Measurements from ENCODE around the genes KLKB1 and MTNR1A.

- RRBS, result no CpG with 5 or more reads among the region's 8 CpGs
CAGE:
- cytosol, long polyA plus RNA, result no peak
- long polyA plus RNA, result no peak
- nucleus, long polyA plus RNA, result no peak
These were observed 8.2 kb upstream of the CCDC110 start for GRCh38 chr4:185479743-185480169.

DNA sequence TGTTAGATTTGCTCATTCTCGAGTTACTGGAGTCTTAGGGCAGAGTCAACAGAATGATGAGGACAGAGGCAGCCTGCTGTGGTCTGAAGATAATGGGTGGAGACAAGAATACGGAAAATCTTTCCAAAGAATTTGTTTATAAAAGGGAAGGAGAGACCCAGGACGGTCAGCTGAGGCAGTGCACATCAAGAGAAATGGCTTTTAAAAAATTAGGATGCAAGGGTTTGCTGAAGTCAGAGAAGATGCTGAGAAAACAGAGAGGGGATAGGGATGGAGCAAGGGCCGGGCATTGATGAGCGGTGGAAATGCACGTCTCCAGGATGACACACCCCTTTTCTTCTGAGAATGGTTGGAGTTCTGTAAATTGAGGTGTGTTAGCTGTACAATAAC, 4.4 kb upstream of the PDLIM3 start:
- RRBS, result no CpG with 5 or more reads among the region's 6 CpGs
CAGE:
- cytosol, long polyA plus RNA, result no peak
- long polyA plus RNA, result no peak
- nucleus, long polyA plus RNA, result no peak

DNA sequence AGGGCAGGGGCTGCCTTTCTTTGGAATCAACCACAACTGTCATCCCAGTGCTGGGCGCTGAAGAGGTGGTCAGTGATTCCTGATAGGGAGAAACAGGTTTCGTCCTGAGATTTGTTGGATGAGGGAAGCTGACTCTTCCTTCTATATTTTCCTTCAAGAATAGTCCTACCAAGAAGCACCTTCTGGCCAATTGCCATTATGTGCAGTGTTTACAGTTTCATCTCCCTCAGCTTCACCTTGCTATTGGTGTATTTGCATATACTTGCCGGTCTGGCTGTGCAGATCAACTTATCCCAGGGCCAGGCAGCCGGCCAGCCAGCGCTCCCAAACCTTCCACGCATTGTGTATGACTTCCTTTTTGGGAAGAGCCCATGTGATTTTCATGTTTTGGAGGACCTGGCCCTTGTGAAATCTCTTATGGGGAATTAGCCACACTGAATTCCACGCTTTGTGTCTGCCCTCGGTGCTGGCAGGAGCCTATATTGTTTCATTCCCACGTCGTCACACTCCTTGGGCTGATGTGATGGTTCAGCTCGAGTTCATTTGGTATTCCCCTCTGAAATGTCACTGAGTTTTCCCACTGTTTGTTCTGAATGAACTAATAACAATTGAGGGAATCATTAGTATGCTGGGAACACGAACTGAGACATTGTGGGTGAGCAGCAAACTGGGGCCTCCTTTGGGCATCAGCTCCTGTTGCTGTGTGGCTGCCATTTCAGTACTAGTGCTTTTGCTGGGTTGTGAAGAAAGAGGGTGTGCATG, 5.9 kb upstream of the PDLIM3 start:
- RRBS, result no CpG with 5 or more reads among the region's 12 CpGs
CAGE:
- cytosol, long polyA plus RNA, result no peak
- long polyA plus RNA, result no peak
- nucleus, long polyA plus RNA, result no peak

DNA sequence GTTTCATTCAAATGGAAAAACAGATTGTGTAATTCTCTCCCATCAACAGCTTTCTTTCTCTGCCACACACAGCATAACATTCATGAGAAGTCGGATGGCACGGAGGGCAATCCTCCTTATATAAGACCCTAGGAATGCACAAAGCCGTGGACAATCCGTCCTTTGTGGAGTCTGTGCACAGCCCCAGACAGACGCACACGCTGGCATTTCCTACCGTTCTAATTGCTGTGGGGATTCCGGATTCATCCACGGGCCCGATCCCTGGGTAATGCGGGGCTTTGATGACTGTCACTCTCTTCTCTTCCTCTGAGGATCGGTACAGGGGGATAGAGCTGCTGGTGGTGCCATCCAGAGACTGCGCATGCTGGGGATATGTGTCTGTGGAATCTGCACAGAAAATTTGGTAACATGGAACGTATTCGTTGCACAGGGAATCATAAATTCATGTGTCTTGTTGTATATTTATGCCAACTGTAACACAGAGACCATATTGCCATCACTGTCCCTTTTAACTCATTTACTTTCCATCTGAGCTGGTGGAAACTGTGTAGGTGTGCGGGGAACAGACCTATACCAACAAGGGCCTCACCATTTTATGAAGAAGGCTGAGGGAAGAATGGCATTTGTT, 122.0 kb upstream of the PDLIM3 start:
- RRBS, result no CpG with 5 or more reads among the region's 16 CpGs
CAGE:
- cytosol, long polyA plus RNA, result no peak
- long polyA plus RNA, result no peak
- nucleus, long polyA plus RNA, result no peak

- RRBS, result no CpG with 5 or more reads among the region's 15 CpGs
CAGE:
- cytosol, long polyA plus RNA, result no peak
- long polyA plus RNA, result no peak
- nucleus, long polyA plus RNA, result no peak
These were observed 136.6 kb downstream of the SORBS2 start for GRCh38 chr4:185675119-185675973.

GRCh38 chr4:185693080-185693424, 118.9 kb downstream of the SORBS2 start:
- RRBS, result no CpG with 5 or more reads among the region's 7 CpGs
CAGE:
- cytosol, long polyA plus RNA, result no peak
- long polyA plus RNA, result no peak
- nucleus, long polyA plus RNA, result no peak

- RRBS, result no CpG with 5 or more reads among the region's 9 CpGs
CAGE:
- cytosol, long polyA plus RNA, result no peak
- long polyA plus RNA, result no peak
- nucleus, long polyA plus RNA, result no peak
These were observed 90.8 kb downstream of the SORBS2 start for GRCh38 chr4:185721198-185721666.

DNA sequence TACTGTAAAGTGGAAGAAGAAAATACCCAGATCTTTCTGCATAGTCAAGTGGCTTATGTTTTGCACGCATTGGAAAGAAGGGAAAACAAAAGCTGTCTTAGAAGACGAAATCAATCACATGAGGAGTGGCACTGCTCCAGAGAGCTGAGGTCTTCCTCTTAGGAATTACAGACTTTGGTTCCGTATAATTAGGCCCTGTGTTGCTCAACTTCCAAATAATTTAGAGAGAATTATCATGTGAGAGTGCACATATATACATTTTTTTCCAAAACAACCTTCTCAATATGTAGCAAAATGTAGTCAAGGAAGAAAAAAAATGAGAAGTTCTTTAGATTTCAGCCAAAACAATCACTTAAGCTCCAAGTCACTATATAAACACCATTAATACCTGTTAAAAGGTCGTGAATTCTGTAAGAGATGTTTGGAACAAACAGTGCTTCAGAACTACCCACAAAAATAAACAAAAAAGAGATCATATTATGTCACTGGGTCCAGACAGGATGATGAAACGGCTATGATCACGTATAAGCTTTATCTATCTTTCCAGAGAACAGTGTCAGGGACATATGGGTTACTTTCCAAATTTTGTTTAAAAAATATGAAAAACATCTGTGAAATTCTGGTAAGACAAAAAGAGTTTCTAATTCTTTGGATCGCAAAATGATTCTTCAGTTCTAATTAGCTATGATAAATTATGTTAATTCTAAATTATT, 90.2 kb downstream of the SORBS2 start:
- RRBS, result no CpG with 5 or more reads among the region's 7 CpGs
CAGE:
- cytosol, long polyA plus RNA, result no peak
- long polyA plus RNA, result no peak
- nucleus, long polyA plus RNA, result no peak

GRCh38 chr4:185724454-185725326, 87.3 kb downstream of the SORBS2 start:
- RRBS, result no CpG with 5 or more reads among the region's 10 CpGs
CAGE:
- cytosol, long polyA plus RNA, result no peak
- long polyA plus RNA, result no peak
- nucleus, long polyA plus RNA, result no peak

DNA sequence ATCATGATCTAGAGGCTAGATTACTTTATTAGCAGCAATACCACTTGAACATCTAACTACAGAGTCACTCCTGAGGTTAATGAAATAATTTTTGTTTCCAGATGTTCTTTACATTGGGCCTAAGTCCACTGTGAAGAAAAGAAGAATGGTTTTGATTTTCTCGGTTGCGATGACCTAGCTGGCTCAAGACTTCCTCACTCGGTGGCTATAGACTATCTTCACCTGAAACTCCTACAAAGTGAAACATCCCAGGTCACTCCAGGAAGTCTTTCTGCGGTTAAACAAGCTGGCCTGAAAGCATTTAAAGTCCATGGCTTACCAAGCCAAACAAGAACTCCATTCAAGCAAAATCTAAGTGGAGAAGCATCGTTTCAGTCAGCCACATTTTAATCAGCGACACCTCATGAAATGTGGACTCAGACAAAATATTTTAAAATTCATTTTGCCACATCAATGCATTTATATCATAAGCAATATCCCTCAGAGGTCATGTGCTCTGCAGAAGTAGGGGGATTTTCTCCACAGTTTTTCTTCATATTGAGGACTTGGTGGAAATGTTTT, 13.8 kb upstream of the SORBS2 start:
- RRBS, result no CpG with 5 or more reads among the region's 6 CpGs
CAGE:
- cytosol, long polyA plus RNA, result no peak
- long polyA plus RNA, result no peak
- nucleus, long polyA plus RNA, result no peak

- RRBS, result no CpG with 5 or more reads among the region's 8 CpGs
CAGE:
- cytosol, long polyA plus RNA, result no peak
- long polyA plus RNA, result no peak
- nucleus, long polyA plus RNA, result no peak
These were observed 18.6 kb upstream of the SORBS2 start for GRCh38 chr4:185830451-185831146.

GRCh38 chr4:185838475-185839667, 26.9 kb upstream of the SORBS2 start:
- RRBS, result no CpG with 5 or more reads among the region's 19 CpGs
CAGE:
- cytosol, long polyA plus RNA, result no peak
- long polyA plus RNA, result no peak
- nucleus, long polyA plus RNA, result no peak

GRCh38 chr4:185878378-185879109, 66.5 kb upstream of the SORBS2 start:
- RRBS, result no CpG with 5 or more reads among the region's 25 CpGs
CAGE:
- cytosol, long polyA plus RNA, result no peak
- long polyA plus RNA, result no peak
- nucleus, long polyA plus RNA, result no peak

DNA sequence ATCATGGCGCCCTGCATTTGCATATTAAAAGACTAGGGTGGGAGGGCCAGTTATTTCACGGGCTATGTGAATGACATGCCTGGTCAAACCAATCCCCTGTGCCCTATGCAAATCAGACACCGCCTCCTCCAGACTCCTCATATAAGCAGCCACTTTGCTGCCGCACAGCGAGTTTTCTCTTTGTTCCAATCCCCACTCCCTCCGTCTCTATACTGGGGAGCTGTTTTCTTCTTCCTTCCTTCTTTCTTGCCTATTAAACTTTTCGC, 112.5 kb upstream of the SORBS2 start:
- RRBS, result no CpG with 5 or more reads among the region's 7 CpGs
CAGE:
- cytosol, long polyA plus RNA, result no peak
- long polyA plus RNA, result no peak
- nucleus, long polyA plus RNA, result no peak

DNA sequence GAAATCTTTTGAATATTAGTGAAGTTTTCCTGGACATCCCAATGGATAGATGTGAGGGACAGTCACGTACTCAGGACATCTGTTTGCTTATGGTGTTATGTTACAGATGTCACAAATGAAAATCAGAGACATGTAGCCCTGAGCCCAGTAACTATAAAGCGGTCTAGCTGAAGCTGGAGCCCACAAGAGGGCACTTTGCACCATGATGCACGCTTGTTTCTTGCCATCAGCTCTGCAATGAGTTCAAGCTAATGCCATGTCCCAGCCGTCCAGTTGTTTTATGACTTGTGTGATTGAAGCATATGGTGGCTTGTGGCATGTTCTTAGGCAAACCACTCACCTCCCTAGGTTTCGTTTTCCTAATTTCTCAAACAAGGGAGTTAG, 947 bp upstream of the TLR3 start:
- RRBS, result no CpG with 5 or more reads among the region's 5 CpGs
CAGE:
- cytosol, long polyA plus RNA, result no peak
- long polyA plus RNA, result no peak
- nucleus, long polyA plus RNA, result no peak

DNA sequence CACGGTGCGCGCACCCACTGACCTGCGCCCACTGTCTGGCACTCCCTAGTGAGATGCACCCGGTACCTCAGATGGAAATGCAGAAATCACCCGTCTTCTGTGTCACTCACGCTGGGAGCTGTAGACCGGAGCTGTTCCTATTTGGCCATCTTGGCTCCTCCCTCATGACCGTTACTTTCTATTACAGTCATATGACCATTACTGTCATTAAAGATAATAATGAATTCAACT, 47.2 kb downstream of the TLR3 start:
- RRBS, result no CpG with 5 or more reads among the region's 9 CpGs
CAGE:
- cytosol, long polyA plus RNA, result no peak
- long polyA plus RNA, result no peak
- nucleus, long polyA plus RNA, result no peak

GRCh38 chr4:186192132-186192849, 924 bp downstream of the CYP4V2 start:
- RRBS, result no CpG with 5 or more reads among the region's 20 CpGs
CAGE:
- cytosol, long polyA plus RNA, result no peak
- long polyA plus RNA, result no peak
- nucleus, long polyA plus RNA, result no peak

DNA sequence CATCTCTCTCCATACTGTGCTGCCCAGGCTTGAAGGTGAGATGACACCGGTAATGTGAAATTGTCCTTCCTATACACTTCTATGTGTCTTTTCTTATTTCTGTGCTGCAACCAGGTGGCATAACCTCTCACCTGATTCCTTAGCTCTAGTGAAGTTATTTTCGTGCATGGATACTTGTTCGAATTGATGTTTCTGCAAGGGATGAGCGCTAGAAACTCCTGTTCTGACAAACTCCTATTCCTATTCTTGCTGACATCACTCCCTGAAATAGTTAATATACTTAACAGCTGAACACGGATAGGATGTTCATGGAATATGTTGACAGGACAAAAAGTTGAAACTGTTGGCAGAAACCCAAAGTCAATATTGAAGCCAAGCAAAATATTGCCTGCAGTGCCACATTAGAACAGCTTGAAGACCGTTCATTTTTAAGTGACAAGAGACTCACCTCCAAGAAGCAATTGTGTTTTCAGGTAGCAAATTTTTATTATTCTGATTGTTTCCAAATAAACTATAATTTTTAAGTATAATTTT, at the start of gene KLKB1:
KLKB1 (plus strand) TSS at position 393 of the 534 bp plus-strand sequence.
- RRBS, result no CpG with 5 or more reads among the region's 6 CpGs
CAGE:
- cytosol, long polyA plus RNA, result no peak
- long polyA plus RNA, result no peak
- nucleus, long polyA plus RNA, result no peak

- RRBS, result no CpG with 5 or more reads among the region's 19 CpGs
CAGE:
- cytosol, long polyA plus RNA, result no peak
- long polyA plus RNA, result no peak
- nucleus, long polyA plus RNA, result no peak
These were observed 1.0 kb downstream of the MTNR1A start for GRCh38 chr4:186554169-186554928.

- RRBS, result 8% methylated on average over 33 of the region's 90 CpGs
CAGE:
- cytosol, long polyA plus RNA, result no peak
- long polyA plus RNA, result no peak
- nucleus, long polyA plus RNA, result no peak
These were observed at the start of gene MTNR1A for GRCh38 chr4:186554929-186555781. Gene MTNR1A (minus strand): TSS chr4:186555567.

All from SK-N-SH (cell line).